GM23248 (cell line): ENCODE data around the genes MLST8, ZG16B, FLYWCH2, KREMEN2 and THOC6.

DNA sequence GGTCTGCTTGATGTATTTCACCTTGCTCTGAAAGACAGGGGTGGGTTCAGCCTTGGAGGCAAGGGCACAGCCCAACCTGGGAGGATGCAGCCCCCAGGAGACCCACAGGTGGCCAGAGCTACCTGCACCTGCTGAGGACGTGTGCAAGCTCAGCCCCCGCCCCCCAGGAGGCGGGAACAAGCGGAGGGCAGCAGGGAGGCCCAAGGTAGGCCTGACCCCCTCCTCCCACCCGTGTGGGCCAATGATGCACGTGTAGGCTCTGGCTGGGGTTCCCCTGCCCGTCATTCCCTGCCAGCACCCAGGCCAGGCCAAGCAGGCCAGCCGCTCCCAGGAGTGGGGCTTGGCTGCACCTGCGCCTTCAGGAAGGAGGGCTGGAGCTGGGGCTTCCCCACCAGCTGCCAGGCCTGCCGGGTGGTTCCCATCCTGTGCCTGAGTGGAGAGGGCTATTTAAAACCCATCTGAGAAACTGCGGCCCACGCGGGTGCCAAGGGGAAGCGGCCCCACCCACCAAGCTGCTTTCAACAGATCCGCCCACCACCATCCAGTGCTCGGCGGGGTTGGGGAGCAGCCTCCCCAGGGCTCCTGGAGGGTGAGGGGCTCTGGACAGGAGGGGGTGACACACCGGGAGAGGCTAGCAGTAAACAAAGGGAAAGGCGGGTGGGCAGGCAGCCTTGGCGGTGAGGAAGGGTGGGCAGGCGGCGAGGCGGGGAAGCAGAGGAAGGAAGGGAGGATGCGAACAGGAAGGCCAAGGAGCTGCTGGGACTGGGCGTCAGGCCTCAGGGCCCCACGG lies 3.7 kb downstream of the NTHL1 start:
- RAMPAGE, long total RNA, result no peak

DNA sequence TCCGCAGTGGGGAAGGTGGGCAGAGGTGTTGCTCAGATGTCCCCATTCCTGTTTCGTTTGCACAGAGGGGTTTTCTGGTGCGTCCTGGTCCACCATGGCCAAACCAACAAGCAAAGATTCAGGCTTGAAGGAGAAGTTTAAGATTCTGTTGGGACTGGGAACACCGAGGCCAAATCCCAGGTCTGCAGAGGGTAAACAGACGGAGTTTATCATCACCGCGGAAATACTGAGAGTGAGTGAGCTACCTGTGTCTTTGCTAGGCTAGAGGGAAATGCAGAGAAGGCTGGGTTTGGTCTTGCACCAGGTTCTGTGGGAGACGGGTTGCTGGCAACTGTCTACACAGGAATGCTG lies 712 bp downstream of the TSC2 start:
- RAMPAGE, long total RNA, result no peak

DNA sequence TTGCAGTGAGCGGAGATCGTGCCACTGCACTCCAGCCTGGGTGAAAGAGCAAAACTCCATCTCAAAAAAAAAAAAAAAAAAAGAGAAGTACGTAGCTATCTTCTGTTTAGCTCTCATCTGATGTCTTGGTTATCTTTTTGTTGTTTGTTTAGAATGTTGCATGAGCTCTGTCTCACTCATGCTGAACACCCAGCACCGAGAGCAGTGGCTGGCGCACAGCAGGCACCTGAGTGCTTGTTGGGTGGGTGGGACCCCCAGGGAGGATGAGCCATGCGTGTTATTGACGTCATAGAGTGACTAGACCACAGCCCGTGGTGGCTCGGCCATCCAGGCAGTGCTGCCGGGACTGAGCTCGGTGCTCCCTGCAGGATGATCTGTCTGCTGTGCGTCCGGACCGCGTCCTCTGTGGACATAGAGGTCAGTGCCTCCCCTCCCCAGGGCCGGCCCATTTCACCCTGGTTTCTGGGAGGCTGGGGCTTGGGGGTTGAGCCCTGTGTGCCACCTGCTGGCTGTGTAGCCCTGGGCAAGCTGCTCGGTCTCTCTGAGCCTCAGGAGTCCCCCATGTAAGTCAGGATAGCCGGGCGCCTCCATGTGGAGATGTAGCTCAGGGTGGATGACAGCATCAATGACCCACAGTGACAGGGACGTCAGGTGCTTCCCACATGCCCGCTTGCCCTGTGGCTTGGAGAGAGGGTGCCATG lies 8.2 kb downstream of the TSC2 start:
- RAMPAGE, long total RNA, result no peak

DNA sequence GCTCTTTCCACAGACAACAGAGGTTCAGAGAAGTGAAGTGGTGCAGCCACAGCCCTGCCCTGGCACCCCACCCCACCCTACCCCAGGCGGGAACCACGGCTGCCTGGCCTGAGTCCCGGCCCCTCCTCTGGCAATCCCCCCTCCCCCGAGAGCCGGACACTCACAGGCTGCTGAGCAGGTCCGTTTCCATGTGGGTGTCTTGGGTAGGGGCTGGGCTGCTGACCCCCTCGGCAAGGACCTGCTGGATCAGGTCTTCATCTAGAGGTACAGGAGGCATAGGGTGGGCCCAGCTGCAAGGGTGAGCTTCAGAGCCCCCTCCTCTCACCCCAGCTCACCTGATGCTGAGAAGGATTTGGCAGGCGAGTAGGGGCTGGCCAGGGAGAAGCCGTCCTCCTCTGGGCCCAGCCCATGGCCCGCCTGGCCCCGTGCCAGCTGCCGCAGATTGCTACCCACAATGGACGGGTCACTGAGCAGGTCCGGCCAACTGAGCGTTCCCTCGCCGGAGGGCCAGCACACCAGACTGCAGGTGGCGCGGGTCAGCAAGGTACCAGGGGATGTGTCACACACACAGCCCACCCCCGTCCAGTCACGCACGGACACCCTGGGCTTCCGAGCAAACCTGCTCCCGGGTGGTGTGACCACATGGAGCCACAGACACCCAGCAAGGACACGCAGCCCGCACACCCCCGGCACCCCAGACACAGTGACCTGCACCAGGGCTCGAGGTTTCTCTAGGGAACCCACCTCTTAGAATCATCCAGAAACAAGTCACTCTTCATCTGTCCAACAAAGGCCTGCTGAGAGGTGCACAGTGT lies 38.5 kb downstream of the PKD1 start:
- RAMPAGE, long total RNA, result no peak

GRCh38 chr16:2162793-2163722 lies 7.5 kb downstream of the TRAF7 start:
- RAMPAGE, long total RNA, result no peak

DNA sequence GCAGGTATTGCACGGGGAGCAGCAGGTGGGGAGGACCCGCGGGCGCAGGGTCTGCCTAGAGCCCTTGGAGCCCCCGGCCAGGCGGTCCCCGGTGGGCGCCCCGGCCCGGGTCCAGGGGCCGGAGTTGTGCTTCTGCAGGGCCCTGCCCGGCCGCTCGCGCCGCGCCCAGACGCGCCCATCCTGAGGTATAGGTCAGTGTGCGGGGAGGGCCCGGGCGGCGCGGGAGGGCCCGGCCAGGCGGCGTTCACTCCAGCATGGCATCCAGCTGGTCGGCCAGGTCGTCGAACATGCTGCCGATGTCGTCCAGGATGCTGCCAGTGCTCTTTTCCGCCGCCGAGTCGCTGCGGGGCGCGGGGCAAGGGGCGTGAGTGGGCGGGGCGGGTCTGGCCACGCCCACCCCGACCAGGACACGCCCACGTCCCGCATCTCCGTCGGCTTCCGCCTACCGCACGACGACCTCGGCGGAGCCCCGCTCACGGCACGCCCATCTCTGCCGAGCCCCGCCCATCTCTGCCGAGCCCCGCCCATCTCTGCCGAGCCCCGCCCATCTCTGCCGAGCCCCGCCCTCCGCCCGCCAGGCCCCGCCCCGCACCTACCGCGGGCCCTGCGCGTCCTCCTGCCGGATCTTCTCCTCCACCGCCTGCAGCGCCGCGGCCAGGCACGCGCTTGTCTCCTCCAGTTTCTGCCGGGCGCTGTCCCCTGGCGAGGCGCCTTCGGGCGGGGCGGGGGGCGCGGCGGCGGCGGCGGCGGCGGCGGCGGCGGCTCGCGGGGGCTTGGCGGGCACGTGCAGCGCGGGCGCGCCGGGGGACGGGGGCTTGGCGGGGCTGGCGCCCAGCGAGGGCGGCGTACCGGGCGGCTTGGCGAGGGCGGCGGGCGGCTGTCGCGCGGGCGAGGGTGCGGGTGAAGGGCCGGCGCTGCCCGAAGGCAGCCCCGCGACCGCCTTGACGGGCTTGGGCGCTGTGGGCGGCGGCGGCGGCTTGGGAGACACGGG lies 17.8 kb downstream of the CASKIN1 start:
- RAMPAGE, long total RNA, result no peak

DNA sequence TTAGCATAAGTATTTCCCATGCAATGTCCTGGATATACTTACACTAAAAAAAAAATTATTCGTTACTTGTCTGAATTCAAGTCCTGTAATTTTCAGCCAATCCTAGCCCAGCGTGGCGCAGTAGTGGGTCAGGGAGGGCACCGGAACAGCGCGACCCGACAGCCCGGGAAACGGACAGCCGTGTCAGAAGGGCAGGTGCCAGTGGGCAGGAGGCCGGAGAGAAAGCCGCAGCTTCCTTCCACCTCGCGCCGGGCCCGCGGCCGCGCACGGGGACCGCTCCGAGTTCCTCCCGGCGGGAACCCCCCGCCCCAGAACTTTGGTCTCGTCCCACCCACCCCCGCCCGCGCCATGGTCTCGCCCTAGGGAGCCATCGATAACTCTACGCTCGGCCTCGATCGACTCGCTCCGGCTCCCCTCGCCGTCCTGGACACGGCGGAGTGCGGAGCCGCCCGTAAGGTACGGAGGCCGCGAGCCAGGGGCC lies at the start of gene MLST8:
MLST8 (plus strand) TSS at position 398 of the 481 bp plus-strand sequence.
- RAMPAGE, long total RNA, result start-site peak on the plus strand centred at position 412 of the sequence, 30 bp wide, 95 and 245 reads in 2 replicates

- RAMPAGE, long total RNA, result no peak
These were observed 2.1 kb downstream of the MLST8 start for GRCh38 chr16:2207305-2207822.

DNA sequence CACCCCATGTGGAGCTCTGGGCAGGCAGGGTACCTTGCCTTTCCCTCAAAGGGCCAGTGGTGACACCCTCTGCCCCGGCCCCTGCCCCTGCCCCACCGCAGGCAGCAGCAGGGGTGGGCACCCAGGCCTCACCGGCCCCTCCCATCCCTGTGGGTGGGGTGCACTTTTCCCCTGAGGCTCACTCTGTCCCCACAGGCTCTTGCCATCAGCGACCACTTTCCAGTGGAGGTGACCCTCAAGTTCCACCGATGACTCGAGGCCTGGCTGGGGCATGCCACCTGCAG lies 1.9 kb downstream of the DNASE1L2 start:
- RAMPAGE, long total RNA, result no peak

DNA sequence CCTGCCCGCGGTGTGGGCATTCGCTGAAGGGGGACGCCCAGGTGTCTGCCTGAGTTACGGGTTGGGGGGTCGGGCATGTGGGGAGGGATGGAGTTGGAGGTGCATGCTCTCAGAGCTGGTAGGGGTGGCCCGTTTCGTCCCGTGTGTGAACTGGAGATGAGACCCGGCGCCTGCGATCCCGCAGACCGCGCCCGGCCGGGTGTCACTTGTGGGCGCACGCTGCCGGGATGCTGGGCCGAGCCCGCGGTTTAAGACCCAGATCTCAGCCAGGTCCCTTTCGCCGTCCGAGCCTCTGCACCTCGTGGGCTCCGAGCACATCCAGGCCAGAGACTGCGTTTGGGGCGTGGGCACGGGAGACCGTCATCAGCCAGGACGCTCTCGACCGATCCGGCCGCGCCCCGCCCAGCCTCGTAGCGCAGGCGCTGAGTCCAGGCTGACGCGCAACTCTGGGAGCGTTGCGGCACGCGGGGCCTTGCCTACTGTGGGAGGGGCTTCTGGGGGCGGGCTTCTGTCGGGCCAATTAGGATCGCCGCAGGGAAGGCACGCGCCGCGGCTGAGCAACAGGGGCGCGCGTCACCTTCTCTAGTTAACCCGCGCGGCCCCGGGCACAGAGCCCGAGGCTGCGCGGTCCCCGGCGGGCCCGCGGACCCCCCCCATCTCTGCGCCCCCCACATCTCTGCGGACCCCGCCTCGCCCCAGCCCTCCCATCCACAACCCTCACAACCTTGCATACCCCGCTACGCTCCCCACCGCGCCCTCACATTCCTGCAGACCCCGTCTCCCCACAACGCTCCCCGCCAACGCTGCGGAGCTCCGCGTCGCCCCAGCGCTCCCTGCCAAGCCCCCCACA lies 613 bp upstream of the CEMP1 start:
- RAMPAGE, long total RNA, result no peak

GRCh38 chr16:2532446-2533424 lies 1.5 kb upstream of the CEMP1 start:
- RAMPAGE, long total RNA, result no peak

DNA sequence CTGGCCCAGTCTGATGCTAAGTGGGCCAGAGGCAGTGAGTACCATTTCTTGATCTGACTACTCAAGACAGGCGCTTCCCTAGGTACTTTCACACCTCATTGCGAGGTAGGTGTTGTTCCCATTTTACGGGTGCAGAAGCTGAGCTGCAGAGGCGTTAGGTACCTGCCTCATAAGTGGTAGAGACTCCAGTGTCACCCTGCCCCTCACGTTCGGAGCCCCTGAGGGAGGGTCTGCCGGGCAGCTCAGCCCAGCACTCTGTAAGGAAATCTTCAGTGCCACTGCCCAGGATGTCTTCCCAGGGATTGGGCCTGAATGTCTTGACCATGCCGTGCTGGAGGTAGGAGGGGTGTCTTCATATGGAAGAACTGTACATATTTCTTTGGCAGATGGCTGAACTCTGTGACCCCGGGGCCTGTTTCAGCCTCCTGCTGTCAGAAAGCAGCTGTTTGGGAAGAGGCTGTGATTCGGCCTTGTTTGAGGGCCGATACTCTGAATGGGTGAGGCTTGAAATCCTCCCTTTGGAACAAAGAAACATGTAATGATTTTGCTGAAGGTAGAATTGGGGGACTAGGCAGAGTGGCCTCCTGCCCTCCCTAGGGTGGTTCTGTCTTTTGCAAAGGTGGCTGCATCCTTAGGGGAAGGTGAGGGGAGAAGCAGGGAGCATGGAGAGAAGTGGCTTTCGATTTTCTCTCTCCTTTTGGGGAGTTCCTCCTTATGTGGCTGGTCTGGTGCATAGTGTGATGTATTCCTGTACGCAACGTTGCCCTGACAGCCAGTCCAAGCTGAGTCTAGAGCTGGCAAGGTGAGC lies 2.7 kb downstream of the PDPK1 start:
- RAMPAGE, long total RNA, result no peak

DNA sequence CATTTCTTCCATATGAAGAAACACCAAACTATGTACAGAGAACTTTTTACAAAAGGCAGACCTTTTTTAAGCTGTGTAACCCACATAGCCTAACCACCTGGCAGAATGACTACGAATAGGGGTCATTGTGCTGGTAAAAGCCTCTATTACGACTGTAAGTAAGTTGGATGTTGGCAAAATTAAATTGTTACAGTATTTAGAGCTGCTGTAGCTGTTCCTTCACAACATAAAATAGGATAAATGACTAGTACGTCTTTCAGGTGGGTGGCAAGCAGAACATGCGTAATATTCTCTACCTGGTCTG lies 64.6 kb downstream of the PDPK1 start:
- RAMPAGE, long total RNA, result no peak

DNA sequence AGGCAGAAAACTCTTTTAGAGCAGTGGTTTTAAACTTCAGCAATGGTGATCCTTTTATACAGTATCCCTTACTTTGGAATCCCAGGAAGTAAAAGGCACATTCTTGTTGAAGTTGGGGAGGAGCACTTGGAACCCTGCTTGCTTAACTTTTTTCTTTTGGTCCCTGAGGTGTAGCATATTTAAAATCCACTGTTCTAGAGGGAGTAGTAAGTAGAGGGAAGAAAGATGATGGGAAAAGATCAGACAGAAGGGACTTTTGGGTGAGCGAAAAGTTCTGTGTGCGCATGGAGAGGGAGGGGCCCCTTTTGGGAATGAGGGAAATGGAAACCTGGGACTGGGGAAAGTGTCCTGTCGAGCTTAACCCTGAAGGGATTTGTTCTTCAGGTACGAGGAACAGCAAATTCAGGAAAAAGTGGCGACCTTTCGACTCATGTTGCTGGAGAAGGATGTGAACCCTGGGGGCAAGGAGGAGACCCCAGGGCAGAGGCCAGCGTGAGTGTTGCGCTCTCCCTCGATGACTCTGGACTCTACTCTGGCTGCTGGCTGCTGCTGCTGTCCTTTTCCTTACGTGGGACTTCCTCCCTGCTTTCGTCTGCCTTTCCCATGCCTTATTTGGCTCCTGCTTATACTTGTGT lies 4.8 kb downstream of the SRRM2 start:
- RAMPAGE, long total RNA, result no peak

DNA sequence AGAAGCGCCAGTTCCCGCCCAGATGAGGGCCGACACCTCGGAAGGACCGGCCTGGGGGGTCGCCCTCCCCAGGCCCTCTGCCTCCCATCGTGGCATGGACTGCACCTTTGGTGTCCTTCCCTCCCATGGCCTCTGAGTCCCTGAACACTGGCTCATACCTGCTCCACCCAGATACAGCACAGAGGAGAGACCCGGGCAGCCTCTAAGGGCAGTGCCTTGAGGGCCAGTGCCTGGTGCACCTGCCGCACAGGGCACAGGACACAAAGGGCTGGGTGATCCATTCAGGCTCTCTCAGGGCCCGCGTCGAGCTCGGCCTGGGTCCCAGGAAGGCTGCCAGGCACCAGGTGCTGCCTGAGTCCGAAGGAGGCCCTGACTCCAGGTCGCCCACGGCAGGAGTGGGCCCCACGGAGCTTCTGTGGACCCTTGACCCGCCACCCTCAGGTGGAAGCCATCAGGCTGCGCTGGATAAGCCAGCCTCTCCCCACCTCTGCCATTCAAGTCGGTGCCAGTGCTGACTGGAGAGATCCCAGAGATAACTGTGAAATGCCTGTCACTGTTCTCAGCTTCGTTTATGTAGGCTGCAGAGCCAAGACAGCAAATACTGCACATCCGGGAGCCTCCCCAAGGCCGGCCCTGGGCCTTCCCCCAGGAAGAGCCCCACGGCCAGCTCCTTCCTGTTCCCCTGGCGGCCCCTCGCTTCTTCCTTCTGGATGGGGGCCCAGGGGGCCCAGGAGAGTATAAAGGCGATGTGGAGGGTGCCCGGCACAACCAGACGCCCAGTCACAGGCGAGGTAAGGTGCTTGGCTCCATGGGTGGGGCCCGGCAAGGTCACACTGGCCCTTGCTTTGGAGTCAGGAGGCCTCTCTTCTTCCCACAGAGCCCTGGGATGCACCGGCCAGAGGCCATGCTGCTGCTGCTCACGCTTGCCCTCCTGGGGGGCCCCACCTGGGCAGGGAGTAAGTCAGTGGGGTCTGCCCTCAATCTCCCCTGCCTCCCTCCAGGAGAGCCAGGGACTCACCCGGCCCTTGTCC lies at the start of gene ZG16B:
ZG16B (plus strand) TSS at position 766 of the 1,031 bp plus-strand sequence.
- RAMPAGE, long total RNA, result no peak

DNA sequence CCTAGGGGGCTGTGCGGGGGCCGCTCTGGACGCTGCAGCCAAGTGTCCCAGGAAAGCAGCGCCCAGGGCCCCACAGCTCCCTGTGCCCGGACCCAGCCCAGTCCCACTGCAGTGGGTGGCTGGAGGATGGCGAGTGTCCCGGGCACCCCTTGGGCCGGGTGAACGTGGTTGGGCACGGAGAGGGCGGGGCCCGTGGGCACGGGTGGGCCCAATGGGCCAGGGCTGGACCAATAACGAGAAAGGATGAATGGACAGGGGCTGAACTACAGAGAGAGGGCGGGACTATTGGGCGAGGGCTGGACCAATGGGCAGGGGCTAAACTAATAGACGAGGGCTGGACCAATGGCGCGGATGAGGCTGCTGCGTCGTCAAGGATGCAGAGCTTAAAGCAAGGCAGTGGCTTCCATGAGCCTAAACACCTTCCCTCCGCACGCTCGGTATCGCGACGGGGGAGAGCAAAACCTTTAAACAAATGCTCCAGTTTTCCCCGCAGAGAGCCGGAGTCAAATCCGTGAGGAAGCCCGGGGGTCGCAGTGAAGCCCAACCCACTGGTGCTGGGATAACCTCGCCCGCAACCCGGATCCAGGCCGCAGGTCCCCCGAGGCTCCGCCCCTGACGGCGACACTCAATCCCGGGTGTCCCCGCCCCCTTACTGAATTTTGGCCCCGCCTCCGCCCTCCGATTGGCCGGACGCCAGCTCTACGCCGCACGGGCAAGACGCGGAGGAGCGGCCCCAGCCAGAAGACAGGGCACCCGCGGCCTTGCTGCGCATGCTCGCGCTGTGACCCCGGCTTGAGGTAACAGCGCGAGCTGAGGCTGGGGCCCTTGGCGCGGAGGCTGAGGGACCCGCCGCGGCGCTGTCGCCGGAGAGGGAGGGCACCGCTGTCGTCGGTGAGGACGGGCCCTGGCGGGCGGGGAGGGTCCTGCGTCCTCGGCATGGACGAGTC lies at the start of gene FLYWCH2:
FLYWCH2 (plus strand) TSS at position 740 of the 947 bp plus-strand sequence.
- RAMPAGE, long total RNA, result start-site peak on the plus strand centred at position 759 of the sequence, 149 bp wide, 366 and 80 reads in 2 replicates

DNA sequence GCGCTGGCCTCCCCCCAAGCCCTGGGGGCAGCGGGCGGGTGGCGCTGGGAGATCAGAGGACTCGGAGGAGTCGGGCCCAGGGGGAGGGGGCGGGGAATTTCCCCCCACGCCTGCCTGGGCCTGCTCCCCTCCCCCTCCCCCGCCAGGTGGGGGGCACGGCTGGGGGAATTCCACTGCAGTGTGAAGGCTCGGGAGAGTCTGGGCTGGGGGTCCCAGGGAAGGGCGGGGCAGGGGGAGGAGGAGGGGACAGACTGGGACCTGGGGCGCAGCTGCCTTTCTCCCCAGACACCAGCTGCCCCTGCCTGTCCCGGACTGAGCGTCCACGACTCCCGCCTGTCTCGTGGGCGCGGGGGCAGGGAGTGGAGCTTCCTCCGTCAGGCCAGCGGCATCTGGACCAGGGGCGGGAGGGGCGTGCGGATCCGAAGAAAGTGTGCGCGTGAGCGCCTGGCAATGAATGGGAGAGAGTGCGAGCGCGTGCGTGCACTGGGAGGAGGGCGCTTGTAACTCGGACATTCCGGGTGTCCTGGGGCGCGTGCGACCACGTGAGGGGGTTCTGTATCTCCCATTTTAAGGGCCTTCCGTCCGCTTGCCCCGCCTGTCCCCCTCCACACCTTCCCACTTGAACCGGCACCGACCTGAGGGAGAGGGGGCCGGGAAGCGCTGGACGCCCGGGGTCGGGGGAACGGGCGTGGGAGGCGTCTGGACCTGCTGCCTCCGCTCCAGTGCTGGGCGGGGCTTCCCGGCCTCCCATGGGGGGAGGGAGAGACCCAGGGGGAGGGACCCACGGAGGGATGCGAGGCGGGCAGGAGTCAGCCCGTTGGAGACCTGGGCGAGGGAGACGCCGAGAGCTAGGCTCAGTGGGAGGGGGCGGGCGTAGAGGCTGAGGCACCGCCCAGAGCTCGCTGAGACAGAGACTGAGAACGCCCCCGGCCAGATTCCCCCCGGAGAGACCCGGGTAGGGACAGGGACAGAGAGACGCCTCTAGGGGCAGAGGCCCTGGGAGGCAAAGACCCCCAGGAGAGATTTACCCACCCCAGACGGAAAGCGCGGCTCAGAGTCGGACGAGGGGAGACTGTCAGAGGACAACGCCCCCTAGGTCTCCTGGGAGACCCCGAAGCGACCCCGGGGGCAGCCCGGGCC lies at the start of gene KREMEN2:
KREMEN2 (plus strand) TSS at position 933 of the 1,140 bp plus-strand sequence.
- RAMPAGE, long total RNA, result no peak

DNA sequence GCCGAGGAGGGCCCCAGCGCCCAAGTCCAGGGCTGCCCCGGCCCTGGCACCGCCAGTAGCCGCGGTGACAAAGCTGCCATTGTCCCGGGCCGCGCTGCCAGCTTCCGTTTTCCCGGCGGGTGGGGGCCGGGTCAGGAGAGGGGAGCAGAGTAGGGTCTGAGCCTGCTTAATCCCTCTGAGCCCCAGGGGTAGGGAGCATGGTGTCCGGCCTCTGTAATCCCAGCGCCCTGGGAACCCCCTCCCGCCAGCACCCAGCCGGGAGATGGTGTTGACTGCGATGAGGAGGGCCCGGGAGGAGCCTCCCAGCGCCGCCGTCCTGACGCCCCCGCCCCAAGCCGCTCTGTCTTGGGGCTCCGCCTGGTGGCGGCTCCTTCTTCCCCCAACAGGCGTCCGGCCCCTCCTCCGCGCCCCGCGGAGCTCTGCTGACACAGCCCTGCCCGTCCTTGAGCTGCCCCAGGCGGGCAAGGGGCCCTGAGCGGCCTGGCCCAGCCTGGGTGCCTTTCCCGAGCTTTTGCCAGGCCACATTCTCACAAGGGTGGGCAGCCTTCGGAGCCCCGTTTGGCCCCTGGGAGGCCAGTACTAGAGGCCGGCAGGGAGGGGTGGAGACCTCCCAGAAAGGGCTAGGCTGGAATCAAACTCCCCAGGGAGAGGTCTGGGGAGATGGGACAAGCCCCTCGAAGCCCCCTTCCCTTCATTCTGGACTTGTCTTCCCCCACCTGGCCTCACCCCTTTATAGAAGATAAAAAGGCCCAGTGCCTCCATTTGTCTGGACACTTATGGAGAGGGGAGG lies 959 bp downstream of the PAQR4 start:
- RAMPAGE, long total RNA, result no peak

- RAMPAGE, long total RNA, result start-site peak on the minus strand at chr16:3023847-3023992, 226 and 80 reads in 2 replicates
These were observed at the start of gene THOC6 for GRCh38 chr16:3023559-3024642. THOC6 (plus strand) TSS chr16:3024035.

DNA sequence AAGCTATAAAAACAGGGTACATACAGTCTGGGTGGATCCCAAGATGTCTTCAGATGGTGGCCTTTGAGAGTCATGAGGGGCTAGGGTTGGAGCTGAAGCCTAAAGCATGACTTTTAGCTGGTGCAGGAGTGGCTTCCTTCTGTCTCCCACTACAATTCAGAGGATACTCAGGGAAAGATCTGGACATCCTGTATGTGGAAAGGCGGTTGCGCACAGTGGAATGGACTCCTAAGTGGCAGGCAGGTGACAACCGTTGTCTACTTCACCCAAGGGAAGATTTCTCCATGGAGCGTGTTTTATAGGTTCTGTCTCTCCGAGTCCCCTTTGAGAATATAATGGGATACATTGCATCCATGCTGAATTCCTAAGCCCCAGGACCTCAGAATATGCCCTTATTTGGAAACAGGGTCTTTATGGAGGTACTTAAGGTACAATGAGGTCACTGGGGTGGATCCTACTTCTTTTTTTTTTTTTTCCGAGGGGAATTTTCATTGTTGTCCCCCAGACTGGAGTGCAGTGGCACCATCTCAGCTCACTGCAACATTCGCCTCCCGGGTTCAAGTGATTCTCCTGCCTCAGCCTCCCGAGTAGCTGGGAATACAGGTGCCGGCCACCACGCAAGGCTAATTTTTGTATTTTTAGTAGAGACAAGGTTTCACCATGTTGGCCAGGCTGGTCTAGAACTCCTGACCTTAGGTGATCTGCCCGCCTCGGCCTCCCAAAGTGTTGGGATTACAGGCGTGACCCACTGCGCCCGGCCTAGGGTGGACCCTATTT lies 1.4 kb upstream of the IL32 start:
- RAMPAGE, long total RNA, result no peak